Mucosa of descending colon (tissue), 1 donor: Measurements from ENCODE around the gene SNX10.

- PRO-cap, result no peak
These were observed 68.1 kb downstream of the GSDME start for GRCh38 chr7:24689132-24689677.

DNA sequence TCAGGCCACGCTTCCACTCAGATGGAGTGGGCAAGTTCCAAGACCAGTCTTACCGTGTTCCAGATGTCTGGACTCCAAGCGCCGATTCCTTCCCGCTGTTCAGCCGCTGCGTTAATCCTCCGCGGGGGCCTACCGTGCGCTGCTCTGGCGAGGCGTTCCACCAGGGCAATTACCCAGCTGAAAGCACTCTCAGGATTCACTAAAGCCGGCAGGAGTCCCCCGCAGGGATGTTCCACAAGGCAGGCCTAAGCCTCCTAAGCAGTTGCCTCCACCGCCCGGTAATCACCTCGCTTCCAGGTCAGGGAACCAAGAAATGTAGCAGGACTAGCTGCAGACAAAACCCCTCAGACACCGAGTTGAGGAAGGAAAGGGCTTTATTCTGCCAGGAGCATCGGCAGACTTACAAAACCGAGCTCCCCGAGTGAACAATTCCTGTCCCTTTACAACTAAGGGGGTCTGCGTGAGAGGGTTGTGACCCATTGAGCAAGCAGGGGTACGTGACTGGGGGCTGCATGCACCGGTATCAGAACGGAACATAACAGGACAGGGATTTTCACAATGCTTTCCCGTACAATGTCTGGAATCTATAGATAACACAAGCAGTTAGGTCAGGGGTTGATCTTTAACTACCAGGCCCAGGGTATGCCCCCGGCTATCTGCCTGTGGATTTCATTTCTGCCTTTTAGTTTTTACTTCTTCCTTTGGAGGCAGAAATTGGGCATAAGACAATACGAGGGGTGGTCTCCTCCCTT lies 37.9 kb upstream of the GSDME start:
- PRO-cap, result no peak

DNA sequence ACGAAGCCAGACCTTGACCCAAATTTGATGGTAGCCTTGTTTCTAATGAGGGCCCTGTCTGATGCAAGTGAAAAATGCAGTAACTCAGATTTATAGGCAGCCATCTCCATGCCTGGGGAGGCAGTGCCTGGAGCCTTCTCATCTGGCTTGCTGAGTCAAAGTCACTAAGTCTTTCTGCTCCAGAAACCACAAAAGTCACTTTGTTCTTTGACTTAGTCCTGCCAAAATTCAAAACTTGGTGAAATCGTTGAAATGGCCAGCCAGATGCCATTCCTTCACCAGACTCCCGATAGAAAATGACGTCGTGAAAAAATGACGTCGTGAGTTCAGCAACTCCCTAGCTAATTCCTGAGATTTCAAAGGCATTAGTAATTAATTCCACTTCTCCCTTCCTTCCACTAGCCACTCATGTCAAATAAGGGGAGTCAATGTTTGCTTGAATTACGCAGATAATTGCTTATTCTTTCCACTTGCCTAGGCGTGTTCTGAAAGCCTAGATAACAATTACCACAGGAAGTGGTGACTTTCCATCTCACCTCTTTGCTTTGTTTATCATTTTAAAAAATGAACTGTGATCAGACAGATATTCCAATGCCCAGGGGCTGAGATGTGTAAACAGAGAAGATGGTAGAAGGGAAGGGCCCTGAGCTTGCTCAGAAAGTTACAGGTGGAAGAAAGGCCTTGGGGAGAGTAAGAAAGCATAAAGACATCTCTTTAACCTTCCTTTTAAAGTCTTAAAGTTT lies 48.5 kb upstream of the OSBPL3 start:
- PRO-cap, result no peak

DNA sequence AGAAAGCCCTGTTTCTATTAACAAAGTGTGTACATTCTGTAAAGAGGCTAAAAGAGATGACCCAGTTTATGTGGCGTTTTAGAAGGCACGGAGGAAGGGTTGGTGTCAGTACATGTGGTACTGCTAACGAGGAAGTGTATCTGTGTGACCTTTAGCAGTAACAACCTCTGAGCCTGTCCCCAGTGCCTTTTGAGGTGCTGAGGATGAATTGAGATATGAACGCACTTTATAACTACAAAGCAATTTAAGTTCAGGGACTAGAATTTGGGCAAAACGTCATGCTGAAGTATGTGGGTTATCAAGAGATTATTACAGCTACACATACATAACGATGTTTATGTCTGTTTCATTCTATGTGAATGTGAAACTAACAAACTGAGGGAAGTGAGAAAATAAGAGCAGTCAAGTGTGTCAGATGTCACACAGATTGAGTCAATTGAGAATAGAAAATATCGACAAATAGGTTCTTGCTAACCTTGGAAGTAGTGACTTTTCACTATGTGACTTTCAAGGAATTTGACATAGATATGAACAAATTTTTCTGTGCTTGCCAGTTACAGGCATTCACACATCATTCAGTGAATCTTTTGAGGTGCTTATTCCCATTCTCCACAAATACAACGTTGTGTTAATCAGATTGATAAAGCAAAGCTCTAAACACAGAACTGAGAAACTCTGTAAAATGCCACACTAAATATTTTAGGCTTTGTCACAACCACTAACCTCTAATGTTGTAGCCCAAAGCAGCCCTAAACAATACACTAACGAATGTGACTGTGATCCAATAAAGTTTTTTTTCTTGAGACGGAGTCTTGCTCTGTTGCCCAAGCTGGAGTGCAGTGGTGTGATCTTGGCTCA lies 7.3 kb downstream of the CYCS start:
- PRO-cap, result no peak

DNA sequence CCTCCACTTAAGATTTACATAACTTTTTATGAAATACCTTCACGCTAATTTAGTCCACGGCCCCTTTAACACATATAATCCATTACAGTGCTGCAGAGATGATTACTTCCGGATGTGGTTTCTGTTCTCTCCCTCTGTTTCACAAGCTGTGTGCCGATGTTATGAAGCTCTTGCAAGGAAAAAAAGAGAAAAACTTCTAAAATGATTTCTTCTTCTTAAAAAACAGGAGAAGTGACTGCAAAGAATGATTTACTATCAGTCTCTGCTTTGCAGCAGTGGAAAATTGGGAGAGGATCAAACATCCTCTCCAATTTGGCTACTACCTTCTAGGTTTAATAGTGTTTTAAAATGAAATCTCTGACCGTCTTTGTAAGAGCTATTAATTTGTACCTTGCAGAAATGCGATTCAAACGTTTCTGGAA lies 32.9 kb upstream of the NPVF start:
- PRO-cap, result unidirectional peak, plus-strand start at position 124 of the sequence

DNA sequence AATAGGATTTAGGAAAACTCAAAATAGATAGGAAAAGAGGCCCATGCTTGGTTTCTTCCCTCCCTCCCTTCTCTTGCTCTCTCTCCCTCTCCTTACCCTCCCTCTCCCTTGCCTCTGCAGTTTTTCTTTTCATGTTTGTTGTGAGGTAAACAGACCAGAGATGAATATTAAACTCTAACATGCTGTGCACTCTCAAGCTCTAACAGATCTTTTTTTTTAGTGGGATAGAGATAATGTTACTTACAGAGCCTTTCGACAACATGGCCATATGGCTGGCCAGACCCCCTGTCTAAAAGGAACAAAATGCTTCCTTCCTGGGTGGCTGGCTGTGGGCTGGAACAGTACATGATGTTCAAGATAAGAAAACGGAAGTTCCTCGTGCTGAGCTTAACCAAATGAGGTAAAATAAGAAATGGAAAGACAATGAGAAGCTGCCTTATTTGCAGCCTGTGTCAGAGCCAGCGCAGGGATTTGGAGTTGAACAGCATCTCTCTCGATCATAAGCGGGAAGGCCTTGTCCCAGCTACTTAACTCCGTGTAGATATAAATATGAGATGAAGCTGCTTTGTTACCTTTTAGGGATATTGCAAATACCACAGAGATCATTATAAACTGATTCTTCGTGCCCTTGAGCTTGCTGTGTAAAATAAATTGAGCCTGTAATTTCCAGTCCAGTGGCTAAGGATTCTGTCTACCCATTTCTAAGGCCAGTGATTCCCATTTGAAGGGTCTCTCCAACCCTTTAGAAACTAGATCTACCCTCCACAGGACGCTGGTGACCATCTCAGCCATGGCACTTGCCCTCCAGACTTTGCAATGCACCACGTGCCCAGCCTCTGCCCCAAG lies 392.0 kb upstream of the NPVF start:
- PRO-cap, result bidirectional peak, plus-strand start at position 439 of the sequence, minus-strand start at position 291 of the sequence

- PRO-cap, result no peak
These were observed 451.9 kb upstream of the NFE2L3 start for GRCh38 chr7:25700206-25700405.

GRCh38 chr7:25743549-25744588 lies 408.1 kb upstream of the NFE2L3 start:
- PRO-cap, result no peak

GRCh38 chr7:25854844-25855504 lies 297.0 kb upstream of the NFE2L3 start:
- PRO-cap, result bidirectional peak, plus-strand start at chr7:25855325, minus-strand start at chr7:25855131

DNA sequence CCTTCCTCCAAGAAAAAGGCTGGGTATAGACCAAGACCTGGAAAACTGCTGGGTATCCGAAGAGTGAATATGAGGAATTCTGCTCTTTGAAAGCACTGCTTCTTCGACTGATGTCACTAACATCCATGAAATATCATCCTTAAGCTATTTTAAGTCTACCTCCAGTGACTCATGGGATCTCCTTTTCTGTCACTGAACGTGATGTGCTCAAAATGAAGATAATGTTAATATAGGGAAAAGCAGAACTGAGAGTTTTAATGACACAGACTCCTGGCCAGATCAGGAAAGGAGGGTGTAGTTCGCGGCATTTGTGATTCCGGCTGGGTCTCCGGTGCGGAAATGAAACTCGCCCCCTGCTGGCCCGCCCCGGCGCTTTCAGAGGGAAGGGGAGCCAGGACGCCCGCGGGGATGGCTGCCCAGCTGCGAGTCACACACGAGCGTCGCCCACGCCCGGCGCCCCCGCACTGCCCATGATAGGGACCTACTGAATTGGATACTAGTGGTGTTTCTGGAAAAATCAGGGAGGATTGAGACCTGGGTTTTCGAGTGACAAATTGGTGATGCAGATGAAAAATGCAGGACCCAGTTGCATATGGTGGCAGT lies 256.7 kb upstream of the NFE2L3 start:
- PRO-cap, result bidirectional peak, plus-strand start at position 384 of the sequence, minus-strand start at position 312 of the sequence

- PRO-cap, result no peak
These were observed 234.4 kb upstream of the NFE2L3 start for GRCh38 chr7:25917516-25918010.

- PRO-cap, result unidirectional peak, plus-strand start at chr7:25949238
These were observed 202.9 kb upstream of the NFE2L3 start for GRCh38 chr7:25949044-25949465.

DNA sequence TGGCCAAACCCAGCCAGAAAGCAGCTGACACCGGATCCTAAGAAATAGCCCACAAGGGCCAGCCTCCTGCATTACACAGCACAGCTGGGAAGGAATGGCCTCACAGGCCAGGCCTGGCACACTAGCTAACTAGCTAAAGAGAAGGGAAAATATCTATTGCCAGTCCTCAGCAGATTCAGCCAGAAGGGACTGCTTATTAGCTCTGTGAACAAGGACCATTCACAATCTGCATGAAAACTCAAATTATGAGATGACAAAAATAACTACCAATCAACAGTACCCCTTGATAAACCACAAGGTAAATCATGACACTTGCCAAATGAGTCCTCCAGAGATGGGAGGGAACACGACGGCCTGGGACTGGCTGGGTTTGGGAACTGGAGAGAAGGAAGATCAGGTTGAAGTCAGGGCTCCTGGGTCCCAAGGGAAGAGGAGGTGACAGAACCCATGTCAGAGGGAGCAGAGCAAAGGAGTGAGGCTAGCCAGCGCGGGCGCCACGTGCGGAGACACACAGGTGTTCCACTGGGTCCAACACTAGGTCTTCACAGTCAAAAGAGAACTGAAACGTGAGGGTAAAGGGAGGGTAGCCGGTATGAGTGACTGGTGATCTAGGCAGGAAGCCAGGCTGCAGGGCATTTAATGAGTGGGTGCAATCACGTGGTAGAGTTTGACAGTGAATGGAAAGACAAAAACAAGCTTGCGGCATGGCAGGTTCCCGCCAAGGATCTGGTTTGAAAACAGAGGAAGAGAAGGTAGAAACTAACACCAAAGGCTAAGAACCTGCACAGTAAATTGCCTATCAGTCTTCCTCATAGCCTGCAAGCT lies 184.1 kb upstream of the NFE2L3 start:
- PRO-cap, result no peak

DNA sequence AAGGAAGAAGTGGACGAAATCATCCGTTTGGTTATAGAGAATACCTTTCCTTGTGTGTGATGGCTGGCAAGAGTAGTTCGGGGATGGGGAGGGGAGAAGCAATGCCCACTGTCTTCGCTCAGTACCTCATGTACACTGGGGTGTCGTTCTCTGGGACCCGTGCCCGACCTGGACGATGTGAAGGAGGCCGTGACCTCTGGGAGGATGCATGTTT lies 1.2 kb downstream of the NFE2L3 start:
- PRO-cap, result no peak

GRCh38 chr7:26185497-26185822 lies 15.1 kb downstream of the HNRNPA2B1 start:
- PRO-cap, result no peak

DNA sequence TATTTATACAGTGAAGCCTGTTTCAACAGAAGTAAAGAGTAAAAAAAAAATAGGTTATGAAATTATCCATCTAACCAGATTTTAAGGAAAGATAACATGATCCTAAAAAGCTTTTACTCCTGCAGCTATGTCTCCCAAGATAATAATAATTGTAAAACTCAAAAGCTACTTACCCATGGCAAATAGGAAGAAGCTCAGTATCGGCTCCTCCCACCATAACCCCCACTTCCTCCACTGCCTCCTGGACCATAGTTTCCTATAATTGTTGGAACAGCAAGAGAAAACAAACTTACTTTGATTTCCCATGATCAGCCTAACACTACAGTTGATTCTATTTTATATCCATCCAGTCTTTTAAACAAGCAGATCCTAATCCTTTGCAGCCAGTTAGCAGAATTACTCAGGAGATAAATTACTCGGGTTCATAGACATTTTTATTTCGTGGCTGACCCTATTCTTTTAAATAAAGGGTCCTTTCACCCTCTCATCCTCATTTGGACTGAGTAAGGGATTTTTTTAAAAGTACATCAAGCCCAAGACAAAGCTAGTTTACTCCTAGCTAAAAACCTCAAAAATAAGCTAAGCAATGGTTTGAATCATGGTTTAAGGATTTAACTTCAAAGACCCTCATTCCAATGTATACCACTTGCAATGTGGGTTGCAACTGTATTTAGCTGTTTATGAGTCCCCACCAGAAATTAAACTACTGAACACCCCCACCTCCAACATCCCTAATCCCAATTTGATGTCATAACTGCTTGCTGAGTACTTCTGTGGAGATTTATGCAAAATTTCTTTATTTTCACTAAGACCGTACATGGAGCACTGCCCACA lies 8.0 kb downstream of the HNRNPA2B1 start:
- PRO-cap, result no peak

GRCh38 chr7:26202659-26203163 lies 1.2 kb downstream of the CBX3 start:
- PRO-cap, result no peak

GRCh38 chr7:26291415-26292774 lies at the start of gene SNX10:
Gene SNX10 (plus strand): TSS chr7:26291862.
- PRO-cap, result bidirectional peak, plus-strand start at chr7:26291865, minus-strand start at chr7:26291761

GRCh38 chr7:26375965-26376871 lies 84.6 kb downstream of the SNX10 start:
- PRO-cap, result bidirectional peak, plus-strand start at chr7:26376546, minus-strand start at chr7:26376243

GRCh38 chr7:26420707-26421122 lies 129.1 kb downstream of the SNX10 start:
- PRO-cap, result no peak